Parietal lobe (tissue), 2 donors: ENCODE data around the genes BFAR, PDXDC1 and NOMO3.

- RAMPAGE, long total RNA = no peak
Observed at GRCh38 chr16:14632513-14633161, at the start of gene BFAR. Gene BFAR, plus strand, starts transcription at chr16:14632951.

- RAMPAGE, long total RNA = no peak
Observed at GRCh38 chr16:14636174-14636917, 3.6 kb downstream of the BFAR start.

DNA sequence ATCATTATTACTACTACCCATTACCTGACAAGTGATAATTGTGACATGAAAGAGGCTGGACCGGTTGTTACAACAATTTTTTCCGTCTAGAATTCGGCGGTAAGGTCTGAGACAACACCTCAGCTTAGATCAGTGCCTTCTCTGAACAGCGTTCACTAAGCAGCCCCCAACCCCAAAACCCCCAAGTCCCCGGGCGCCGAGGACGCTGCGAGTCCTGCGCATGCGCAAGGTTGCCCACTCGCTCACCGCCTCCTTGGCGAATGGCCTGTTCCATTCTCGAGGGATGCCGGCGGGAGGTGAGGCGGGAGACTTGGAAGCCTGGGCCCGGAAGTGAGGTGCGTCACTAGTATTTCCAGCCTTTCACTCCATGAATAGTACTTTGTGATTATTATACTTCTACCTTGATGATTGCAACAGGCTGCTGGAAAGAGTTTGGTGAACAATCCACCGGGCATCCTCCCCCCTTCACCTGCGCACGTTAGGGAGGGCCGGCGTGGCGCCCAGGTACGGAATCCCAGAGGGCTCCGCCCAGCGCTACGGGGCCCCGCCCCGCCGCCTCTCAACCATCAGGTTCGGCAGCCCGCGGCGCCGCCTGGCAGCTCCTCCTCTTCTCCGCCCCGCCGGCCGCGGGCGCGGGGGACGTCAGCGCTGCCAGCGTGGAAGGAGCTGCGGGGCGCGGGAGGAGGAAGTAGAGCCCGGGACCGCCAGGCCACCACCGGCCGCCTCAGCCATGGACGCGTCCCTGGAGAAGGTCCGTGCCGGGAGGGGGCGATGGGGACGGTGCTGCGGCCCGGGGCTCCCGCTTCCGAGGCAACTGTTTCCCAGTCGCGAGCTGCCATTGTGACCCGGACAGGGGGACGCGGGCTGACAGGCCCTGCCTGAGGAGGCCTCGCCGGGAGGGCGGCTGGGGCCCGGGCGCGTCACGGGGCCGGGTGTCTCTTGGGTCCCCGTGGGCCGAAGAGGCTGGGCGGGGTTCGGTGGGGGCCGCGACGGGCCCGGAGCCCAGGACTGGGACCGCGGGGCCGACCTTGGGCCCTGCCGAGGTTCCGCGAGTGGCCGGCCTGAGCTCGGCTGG lies at the start of gene PDXDC1:
Gene PDXDC1 (plus strand): TSS at position 557 of the 1,075 bp plus-strand sequence.
- RAMPAGE, long total RNA = no peak

DNA sequence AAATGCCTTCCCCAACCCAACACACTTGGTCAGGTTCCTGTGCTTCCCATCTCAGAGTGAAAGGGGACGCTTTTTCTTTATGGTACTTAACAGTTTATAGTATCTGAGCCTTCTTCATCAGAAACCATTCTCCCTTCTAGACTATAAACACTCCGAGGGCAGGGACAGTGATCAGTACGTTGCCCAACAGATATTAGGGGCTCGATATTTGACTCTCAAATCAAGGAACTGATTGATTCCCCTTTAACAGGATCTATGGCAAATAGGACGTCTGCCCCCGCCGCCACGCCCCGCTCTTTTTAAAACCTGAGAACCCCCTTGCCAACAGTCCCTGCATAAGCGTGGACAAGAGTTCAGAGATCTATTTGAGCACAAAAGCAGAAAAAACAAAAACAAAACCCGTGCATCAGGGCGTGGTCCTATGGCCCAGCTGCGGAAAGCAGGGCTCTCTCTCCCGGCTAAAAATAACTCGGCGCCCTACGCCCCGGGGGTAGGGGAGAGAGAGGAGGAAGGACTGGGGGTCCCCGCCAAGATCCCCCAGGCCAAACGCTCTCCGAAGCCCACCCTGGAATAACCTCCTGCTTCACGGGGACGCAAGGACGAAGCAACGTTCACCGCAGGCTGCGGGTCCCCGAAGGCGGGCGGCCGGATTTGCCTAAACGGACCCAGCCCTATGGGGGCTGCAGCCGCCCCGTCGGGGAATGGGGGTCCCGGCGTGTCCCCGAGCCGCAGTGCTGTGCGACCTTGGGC lies 806 bp downstream of the NTAN1 start:
- RAMPAGE, long total RNA = no peak

DNA sequence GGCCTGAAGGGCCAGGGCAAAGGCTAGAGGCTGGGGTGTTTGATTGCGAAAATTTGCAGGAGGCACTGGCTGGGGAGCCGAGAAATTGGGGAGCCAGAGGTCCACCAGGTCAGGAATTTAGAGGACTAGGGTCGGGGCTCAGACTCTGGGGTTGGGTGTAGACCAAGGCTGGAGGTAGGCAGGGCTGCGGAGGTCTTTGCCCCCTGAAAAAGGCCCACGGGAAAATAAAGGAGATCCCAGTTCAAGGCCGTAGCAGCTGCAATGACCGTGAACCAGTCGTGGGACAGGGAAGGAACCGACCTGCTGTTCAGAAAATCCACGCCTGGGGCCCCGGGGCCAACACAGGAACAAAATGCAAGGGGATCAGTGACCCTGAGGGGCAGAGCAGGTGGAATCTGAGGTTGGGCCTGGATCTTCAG lies 813 bp downstream of the MPV17L start:
- RAMPAGE, long total RNA = no peak

GRCh38 chr16:15577614-15578071 lies 65.3 kb downstream of the MARF1 start:
- RAMPAGE, long total RNA = no peak

- RAMPAGE, long total RNA = no peak
Observed at GRCh38 chr16:15592082-15592702, 50.8 kb downstream of the MARF1 start.

DNA sequence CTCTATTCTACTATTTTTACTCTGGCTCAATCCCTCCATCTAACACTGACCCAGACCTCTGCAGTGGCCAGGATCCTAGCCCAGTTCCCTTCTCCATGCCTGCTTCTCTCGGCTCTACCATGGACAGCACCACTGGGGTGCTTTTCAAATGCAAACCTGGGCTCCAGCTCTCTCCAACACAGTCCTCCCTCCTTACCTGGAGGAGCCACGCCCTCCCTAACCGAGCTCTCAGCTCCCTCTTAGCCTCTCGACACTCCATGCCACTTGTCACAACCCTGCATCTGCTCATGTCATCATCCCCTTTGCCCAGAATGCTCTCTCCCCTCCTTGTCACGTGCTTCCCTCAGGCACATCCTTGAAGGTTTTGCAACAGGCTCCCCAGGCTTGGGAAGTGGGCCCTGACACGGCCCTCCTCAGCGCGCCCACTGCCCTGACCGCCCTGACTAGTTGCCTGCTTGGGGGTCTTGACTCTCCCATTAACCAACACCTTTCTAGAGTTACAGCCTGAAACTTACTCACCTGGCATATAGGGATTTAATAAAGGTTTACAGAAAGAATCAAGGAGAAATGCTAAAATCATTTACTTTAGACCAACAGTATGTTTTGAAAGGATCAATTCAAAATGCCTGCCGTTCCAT lies 41.6 kb downstream of the MARF1 start:
- RAMPAGE, long total RNA = no peak

DNA sequence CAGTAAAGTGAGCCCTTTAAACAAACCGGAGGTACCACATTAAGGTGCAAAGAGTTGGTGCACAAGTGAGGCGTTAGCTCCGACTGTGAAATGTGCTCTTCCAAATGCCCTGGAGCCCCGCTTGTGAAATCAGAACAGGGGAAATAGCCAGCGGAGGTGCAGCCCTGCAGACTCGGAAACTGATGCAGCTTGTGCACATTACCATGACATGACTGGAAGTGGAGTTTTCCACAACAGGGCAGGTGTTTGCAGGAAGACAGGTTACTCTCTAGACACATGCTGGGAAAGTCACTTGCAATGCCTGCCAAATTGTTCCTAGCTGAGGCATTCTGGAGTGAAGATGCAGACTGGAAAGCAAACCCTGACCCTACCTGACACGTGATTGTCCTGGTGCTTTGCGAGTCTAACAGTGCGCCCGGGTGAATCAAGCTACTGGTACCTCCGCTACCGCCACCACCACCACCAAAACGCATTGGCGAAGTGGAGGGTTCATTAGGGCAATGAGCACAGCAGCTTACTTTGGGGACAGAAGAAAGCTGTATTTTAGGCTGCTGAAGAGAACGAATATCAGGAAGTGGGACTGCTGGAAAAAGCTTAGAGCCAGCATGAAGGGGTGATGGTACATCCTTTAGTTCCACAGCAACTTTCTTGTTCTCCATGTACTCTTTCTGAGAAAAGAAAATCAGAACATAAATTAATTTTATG lies 7.1 kb downstream of the MARF1 start:
- RAMPAGE, long total RNA = no peak

GRCh38 chr16:15644256-15644759 lies 1.4 kb upstream of the MARF1 start:
- RAMPAGE, long total RNA = no peak

DNA sequence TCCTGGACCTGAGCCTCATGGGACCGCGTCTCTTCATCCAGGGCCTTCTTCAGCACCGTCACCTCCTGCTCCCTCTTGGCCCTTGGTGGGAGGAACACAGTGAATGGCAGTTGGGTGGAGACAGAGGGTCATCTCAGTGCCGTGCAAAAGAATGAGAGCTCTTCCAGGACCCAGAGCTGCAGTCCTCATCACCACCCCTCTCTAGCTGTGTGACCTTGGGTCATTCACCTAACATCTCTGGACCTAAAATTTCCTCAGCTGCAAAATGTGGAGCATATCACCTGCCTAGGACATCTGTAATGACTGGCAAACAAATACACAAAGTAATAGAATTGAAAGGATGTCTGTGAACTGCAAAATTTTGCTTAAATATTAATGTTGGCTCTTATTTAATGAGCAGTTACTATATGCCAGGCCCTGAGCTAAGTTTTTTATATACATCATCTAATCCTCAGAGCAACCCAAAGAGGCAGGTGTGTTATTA lies 82.6 kb downstream of the NDE1 start:
- RAMPAGE, long total RNA = no peak

DNA sequence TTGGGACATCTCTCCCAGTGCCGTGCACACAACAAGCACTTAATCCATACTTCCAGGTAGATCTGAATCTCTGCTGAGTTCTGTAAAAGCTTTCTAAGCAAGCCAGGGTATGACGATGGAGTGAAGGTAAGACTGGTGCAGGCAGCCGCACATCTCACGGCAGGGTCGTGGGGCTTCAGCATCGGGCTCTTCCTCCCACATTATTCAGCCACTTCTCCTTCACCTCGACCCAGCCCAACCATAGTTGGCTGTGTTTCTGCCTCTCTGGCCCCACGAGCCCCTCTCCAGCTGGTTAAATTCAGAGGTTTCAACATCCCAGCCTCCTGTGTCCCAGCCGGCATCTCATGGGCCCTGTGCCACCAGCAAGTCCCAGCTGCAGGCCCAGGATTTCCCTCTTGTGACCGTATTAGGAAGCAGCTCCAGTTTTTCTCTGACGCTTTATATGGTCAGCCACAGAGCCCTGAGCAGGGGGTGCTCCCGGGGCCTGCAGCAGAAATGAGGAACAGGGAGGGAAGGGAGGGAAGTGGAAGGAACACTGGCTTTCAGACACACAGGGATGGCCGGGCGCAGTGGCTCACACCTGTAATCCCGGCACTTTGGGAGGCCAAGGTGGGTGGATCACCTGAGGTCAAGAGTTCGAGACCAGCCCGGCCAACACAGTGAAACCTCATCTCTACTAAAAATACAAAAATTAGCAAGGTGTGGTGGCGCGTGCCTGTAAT lies 27.4 kb downstream of the MYH11 start:
- RAMPAGE, long total RNA = no peak

DNA sequence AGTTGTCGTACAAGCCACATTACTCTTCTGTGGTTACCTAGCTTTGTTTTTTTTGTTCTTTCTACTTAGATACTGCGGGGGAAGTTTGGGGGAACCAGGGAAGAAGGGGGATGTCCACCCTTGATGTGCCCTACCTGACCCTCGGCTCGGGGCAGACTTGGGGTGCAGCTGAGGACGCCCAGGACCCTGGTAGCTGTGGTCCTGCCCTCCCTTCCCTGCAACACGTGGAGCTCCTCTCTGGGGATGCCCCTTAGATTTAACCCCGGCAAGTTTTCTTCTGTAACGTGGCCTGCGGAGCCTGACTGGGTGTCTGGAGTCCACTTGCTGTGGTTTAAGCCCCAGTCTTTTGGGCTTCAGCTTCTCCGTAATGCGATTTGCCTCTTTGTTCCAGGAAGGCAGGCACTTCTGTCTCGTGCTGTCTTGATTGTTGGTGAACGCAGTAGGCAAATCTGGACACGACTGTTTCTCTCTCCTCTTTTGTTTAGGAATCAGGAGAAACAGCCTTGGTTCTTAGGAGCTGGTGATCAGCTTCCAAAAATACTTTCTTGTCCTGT lies 953 bp downstream of the ABCC1 start:
- RAMPAGE, long total RNA = no peak

GRCh38 chr16:16014377-16015219 lies 65.2 kb downstream of the ABCC1 start:
- RAMPAGE, long total RNA = no peak

DNA sequence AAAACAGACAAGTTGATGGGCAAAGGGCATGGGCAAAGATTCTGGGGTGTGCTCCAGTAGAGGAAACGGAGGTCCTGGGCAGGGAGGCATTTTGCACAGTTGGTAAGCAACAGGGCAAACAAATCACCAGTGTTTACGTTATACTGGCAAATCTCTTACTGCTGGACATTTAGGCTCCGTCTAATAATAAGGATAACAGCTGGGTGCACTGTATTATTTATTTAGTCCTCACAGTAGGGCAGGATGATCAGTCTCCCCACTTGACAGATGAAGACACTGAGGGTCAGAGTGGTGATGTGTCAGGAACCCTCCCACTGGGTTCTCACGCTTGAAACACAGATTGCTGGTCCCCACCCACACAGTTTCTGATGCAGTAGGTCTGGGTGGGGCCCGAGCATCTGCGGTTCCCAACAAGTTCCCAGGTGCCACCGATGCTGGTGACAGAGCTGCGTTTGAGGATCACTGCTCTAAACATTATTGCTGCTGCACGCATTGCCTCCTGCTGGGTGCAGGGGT lies 75.7 kb downstream of the ABCC1 start:
- RAMPAGE, long total RNA = no peak

- RAMPAGE, long total RNA = no peak
Observed at GRCh38 chr16:16041097-16042114, 92.0 kb downstream of the ABCC1 start.

DNA sequence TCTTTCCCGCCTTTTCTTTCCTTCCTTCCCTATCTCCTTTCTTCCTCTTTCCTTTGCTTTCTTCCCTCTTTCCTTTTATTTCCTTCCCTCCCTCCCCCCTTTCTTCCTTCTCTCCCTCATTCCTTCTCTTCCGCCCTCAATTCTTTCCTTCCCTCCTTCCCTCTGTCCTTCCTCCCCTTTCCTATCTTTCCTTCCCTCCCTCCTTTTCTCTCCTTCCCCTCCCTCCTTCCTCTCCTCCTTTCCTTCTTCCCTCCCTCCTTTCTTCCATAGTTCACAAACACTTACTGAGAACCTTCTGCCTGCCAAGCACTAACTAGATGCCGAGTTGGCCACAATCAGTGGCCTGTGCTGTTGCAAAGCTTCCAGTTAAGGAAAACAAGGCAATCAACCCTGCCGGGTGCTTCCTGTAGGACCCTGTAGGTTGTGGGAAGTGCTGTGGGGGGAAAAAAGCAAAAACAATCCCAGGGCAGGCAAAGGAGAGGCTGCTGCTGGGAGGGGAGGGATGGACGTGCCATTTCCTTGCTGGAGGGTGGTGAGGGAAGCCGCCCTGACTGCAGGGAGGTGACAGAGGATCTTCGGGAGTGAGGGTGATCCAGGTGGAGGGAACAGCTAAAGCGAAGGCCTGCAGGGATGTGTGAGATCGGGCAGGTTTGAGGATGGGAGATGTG lies 31.6 kb downstream of the ABCC6 start:
- RAMPAGE, long total RNA = no peak

DNA sequence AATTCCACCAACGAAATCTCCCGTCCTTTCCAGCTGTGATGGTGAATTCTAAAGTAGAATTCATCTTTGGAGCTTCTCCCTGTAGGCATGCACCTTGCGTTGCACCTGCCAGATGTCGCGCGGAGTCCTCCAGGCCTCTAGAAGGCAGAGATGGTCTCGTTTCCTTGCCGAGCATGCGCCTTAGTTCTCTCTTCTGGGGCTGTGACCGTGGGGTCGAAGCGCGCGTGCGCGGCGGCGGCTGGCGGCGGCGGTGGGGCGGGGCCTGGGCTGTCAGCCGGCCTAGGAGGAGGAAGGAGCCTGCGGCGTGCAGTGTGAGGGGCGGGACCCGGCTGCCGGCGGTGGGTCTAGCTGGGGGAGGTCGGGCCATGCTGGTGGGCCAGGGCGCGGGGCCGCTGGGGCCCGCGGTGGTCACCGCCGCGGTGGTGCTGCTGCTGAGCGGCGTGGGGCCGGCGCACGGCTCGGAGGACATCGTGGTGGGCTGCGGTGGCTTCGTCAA lies at the start of gene NOMO3:
Gene NOMO3 (plus strand): TSS at position 227 of the 496 bp plus-strand sequence.
- RAMPAGE, long total RNA = no peak

DNA sequence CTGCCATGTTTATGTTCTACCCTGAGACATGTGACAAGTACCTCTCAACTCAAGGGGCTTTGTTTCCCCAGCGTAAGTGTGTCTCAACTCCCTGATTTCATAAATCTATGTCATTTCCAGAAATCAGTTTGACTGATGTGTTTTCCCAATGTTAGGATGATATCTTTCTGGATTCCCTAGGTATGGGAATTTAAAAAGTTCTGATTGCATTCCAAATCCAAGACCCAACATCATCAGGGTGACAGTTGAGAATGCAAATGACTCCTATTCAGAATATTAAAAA lies 181.4 kb downstream of the XYLT1 start:
- RAMPAGE, long total RNA = no peak

- RAMPAGE, long total RNA = no peak
Observed at GRCh38 chr16:17408747-17409378, 61.9 kb downstream of the XYLT1 start.